Epidermal melanocyte (primary cell): ENCODE results near the genes UBXN7 and PAK2.

DNA sequence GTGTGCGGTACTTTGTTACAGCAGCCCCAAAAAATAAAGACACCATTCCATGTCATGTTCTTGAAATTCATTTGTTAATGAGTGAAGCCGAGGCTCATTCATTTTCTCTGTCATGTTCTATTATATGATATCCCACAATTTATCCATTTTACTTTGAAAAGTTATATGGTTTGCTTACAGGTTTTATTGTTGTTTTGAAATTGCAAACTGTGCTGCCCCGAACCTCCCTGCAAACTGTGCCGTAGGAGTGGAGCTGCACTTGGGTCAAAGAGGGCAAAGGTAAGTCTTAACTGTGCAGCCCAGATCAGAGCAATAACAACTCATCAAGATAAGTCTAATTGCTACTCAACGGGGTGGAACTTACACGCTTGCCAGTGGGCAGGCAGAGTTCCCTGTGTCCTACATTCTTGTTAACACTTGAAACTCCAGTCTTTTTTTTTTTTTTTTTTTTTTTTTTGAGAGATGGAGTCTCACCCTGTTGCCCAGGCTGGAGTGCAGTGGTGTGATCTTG, 33.3 kb downstream of the ZDHHC19 start:
- RRBS: no CpG with 5 or more reads among the region's 6 CpGs

DNA sequence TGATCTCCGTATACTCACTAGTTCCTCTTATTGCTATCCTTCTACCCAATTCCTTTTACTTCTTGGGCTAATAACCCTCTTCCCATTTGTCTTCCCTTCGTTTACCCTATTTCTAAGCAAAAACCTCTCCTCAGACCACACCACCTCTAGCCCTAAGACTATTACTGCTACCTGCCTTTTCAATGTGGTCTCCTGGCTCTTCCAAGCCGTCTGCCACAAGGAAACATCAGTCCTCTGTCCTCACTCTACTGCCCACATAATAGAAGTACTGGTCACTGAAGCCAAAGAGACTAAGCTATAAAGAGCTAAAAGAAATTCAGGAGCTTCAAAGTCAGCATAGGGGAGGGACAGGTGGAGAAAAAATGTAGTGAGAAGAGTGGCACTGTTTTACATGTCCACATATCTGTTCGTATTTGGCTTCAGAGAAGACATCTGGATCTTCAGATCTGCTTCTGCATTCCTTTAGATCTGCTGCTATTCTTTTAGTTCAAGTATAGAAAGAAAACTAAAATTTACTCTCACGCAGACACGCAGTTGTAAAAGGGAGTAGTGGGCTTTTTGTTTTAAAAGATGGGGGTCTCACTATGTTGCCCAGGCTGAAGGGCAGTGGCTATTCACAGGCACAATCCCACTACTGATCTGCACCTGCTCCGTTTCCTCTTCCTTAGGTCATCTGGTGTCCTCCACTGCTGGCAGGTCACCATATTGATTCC, 35.1 kb downstream of the UBXN7 start:
- RRBS: no CpG with 5 or more reads among the region's 7 CpGs

DNA sequence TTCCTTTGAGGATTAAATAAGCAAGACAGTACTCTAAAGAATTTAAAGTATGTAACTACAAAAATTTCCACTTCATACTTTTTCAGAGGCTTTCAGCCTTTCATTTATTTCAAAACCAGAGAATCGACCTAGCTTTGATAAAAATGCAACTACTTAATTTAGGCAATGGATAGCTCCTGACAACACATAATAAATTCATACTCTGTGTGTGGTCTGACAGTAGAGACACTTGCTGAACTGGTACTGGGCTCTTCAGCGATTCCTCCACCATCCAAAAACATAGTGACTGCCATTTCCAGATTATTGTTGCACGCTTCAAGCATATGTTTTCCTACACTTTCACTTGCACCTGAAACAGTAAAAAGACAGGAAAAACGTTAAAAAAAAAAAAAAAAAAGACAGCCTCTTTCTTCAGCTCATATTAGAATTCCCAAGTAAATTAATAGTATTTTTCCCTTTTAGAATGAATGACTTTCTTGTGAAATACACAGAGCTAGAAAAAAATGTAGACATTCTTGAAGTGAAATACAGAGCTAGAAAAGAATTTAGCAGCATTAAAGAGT, 25.1 kb downstream of the UBXN7 start:
- RRBS: no CpG with 5 or more reads among the region's 4 CpGs

DNA sequence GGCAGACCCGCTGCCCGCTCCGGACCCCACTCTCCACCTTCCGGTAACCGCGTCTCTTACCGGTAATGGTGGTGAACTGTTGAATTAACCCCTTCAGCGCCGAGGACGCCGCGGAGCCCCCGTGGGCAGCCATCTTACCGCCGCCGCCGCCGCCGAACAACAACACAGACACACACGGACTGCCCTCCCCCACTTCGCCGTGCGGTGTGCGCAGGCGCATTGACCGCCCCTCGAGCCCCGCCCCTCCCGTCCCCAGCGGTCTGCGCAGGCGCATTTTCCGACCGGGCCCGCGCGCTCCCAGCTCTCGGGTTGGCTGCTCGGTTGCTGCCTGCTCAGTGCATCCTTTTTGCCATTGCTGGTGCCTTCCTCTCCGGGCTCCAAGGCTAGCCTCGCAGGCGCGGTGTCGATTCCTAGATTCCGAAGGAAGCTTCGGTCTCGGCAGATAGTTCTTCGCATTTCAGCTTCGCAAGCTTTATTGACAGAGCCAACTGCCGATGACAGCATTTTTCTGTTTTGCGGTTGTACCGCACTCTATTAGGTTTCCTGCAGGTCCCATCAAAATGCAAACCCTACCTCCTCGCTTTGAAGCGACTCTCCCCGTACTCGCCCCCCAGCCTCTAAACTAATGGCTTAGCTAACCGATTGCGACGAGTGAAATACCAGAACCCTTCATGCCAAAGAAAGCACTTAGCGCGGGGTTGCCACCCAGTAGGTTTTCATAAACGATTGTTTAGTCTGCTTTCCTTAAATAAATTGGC, at the start of gene UBXN7:
UBXN7 (minus strand) TSS at position 161 of the 758 bp plus-strand sequence.
- RRBS: 1% methylated on average over 6 of the region's 62 CpGs

- RRBS: no CpG with 5 or more reads among the region's 11 CpGs
Observed at GRCh38 chr3:196563833-196564478, 4.4 kb downstream of the WDR53 start.

DNA sequence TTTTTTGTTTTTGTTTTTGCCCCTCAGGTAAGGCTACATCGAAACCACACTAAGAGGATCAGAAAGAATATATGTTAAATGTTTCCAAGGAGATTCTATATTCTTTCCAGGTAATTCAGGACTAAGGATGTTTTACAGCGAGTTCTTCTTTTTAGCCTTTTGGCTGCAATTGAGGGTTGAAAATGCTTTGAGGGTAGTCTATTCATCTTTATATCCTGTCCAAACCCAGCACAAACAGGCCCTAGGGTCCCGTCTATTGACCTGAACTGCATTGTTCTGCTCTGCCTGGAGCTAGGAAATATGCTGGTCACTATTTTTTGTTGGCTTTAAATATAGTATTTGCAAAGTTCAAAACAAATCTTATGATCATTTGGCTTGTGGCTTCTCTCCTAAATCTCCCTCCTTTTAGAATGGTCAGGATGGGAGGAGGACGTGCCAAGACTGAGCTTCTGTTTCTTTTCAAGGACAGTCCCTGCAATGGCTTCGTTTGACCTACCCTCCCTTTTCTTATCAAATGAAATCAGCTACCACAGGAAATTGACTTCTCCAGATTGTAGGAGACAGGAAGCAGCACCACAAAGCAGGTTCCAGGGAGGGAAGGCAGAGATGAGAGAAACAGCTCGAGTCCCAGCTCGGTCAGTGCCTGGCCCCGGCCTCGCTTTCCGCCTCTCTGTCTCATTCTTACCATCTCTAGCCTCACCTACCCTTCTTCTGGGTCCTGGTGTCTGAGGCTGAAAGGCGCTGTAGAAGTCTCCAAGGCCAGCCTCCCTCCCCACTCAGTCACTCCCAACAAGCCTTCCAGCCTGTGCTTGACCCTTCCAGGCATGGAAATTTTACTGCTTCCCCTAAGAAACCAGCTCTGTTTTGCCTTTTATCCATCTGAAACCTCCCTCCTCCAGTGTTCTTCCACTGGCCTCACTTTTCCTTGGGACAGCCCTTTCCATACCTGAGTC, 27.5 kb upstream of the NRROS start:
- RRBS: no CpG with 5 or more reads among the region's 11 CpGs

DNA sequence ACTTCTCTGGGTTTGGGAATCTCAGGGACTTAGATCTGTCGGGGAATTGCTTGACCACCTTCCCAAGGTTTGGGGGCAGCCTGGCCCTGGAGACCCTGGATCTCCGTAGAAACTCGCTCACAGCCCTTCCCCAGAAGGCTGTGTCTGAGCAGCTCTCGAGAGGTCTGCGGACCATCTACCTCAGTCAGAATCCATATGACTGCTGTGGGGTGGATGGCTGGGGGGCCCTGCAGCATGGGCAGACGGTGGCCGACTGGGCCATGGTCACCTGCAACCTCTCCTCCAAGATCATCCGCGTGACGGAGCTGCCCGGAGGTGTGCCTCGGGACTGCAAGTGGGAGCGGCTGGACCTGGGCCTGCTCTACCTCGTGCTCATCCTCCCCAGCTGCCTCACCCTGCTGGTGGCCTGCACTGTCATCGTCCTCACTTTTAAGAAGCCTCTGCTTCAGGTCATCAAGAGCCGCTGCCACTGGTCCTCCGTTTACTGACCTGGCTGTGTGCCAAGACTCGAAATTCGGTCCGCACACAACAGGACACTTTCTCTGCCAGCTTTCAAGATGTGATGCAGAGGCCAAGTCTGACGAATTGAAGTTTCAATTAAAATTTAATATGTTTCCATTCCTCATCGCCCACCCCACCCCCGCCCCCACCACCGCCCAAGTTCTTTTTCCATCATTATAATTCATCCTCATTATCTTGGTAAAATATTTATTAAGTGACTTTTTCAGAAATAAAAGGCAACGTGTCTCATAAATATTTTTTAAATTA, 21.9 kb downstream of the NRROS start:
- RRBS: no CpG with 5 or more reads among the region's 25 CpGs

GRCh38 chr3:196739498-196740128, at the start of gene PAK2:
PAK2 (plus strand) TSS chr3:196739857.
- RRBS: 5% methylated on average over 3 of the region's 59 CpGs

- RRBS: no CpG with 5 or more reads among the region's 14 CpGs
Observed at GRCh38 chr3:196965598-196966383, 2.8 kb downstream of the PIGZ start.

GRCh38 chr3:197004228-197004541, 25.4 kb downstream of the MELTF start:
- RRBS: no CpG with 5 or more reads among the region's 6 CpGs

DNA sequence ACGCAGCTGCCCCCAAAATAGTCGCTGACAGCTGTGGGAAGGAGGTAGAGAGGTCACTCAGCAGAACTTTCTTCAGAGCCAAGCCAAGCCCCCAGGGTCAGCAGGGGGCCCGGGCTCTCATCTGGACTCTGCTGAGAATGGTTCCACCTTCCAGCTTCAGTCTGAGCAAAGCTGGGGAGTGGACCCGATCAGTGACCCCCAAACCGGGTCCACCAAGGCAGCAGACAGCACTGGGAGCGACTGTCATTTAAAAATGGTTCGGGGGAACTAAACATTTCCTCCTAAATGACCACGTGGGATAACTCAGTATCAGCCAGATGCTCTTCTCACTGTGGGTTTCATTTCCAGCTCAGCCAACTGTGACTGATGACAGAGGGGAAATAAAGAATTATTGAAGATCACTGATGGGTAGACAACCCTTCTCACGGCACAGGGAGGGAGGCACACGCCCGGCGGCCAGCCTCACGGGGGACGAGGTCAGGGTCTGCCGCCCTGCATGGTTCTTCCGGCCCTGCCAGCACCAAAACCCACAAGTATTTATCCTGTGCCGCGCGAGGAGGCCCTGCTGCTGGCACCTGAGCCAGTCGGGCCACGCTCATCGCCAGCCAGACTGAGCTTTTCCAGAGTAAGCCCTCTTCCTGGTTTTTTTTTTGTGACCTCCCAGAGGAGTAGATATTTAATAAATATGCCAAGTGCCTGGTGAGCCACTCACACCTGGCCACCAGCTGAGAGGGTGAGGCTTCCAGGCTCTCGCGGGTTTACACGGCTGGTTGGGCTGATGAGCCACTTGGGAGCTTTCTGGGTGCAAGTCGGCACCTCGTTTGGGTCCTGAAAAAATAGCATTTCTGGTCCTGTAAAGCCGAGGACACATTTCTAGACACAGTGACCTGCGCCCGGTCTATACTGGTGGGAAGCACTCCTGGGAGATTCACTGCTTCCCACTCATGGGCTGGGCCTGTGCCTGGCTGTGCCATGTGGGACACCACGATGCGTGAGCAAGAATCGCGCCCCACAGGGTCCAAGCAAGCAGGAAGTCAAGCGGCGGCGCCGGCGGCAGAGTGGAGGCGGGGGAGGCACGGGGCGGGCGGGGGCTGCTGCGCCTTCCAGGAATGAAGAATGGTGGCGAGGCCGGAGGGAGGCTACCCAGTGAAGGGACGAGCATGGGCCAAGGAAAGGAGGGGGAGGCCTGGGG, 6.1 kb downstream of the MELTF start:
- RRBS: 25% methylated on average over 11 of the region's 47 CpGs

GRCh38 chr3:197038205-197038863, 8.7 kb upstream of the MELTF start:
- RRBS: no CpG with 5 or more reads among the region's 9 CpGs

GRCh38 chr3:197394433-197395423, 96.3 kb upstream of the DLG1 start:
- RRBS: 98% methylated on average over 6 of the region's 27 CpGs

GRCh38 chr3:197535243-197535781, 20.5 kb downstream of the BDH1 start:
- RRBS: no CpG with 5 or more reads among the region's 8 CpGs

DNA sequence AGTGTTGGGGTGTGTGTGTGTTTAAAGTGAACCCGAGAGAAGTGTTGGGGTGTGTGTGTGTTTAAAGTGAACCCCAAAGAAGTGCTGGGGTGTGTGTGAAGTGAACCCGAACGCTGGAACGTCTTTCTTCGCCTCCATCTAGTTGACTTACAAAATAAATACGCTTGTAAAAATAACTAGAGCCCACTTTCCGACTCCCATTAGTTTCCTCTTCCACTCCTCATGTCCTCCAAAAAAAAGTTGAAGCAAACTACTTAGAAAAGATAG, 918 bp downstream of the LRCH3 start:
- RRBS: no CpG with 5 or more reads among the region's 7 CpGs

- RRBS: no CpG with 5 or more reads among the region's 3 CpGs
Observed at GRCh38 chr3:197811358-197811768, 20.3 kb downstream of the LRCH3 start.

GRCh38 chr3:197960989-197961256, 906 bp downstream of the LMLN start:
- RRBS: no CpG with 5 or more reads among the region's 5 CpGs